NCI-H460 (cell line): ENCODE measurements around a stretch of chr9.

GRCh38 chr9:129403004-129403203, 218.0 kb downstream of the C9orf50 start:
RAMPAGE:
- cytosol, long total RNA: no peak
- long total RNA: no peak
- nucleus, long total RNA: no peak

GRCh38 chr9:129414315-129415502, 206.2 kb downstream of the C9orf50 start:
RAMPAGE:
- cytosol, long total RNA: no peak
- long total RNA: no peak
- nucleus, long total RNA: no peak

GRCh38 chr9:129416076-129416681, 204.7 kb downstream of the C9orf50 start:
RAMPAGE:
- cytosol, long total RNA: no peak
- long total RNA: no peak
- nucleus, long total RNA: no peak

DNA sequence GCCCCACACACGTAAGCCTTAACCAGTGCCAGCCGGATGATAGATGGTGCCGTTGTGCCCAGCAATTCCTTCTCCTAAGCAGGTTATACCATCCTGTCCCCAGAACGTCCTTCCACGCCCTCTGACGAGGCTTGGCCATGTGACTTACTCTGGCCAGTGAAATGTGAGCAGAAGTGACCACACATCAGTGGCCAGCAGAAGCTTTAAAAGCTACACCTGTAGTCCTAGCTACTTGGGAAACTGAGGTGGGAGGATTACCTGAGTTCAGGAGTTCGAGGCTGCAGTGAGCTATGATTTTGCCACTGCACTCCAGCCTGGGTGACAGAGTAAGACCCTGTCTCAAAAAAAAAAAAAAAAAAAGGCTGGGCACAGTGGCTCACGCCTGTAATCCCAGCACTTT, 178.9 kb downstream of the C9orf50 start:
RAMPAGE:
- cytosol, long total RNA: no peak
- long total RNA: no peak
- nucleus, long total RNA: no peak

DNA sequence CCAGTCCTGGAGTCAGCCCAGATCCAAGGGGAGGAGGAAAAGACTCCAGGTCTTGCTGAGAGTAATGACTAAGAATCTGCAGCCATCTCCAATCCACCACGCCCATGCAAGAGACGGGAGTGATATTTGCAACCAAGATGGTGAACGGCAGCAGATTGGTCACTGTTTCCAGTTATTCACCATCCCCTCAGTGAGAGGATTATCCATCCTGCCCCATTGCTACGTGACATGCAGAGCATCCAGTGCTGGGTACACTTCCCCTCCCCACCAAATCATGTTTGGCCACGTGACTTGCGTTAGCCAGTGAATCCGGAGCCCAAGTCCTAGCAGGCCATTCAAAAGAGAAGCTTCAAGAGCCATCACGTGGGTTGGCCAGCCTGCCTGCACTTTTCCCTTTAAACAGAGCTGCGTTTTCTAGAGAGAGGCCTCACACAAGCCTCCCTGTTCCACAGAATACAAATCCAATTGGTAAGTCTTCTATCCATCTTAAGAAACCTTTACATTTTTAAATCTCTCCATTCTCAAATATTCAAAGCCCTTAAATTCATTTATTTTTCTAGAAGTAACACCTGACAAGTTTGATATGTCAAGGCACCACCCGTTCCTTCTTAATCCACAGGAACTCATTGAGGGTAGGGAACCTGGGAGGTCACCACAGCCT, 173.7 kb downstream of the C9orf50 start:
RAMPAGE:
- cytosol, long total RNA: no peak
- long total RNA: no peak
- nucleus, long total RNA: no peak

GRCh38 chr9:129496058-129496325, 124.9 kb downstream of the C9orf50 start:
RAMPAGE:
- cytosol, long total RNA: no peak
- long total RNA: no peak
- nucleus, long total RNA: no peak

DNA sequence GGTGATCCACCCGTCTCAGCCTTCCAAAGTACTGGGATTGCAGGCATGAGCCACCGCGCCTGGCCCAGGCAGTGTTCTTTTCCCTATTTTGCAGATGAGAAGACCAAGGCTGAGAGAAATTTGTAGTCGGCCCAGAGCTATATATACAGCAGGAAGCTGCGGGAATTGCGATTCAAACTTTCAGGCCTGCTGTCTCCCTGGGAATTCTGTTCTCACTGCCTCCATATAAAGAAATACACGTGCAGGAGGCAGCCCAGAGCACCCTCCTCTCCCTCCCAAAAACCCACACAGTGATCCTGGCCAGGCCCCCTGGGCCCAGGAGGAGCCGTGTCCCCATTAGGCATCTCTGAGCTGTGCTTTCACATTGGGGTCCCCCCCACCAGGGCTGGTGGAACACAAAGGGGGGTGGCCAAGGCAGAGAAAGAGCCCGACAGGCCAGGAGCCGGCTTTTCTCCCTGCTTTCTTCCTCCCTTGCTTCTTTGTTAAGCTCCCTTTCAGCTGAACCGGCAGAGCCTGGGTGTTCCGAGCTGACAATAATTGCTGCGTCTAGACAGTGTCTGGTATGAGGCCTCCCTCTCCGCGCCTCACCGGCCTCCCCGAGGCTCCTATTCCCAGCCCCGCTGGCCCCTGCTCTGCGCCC, 120.8 kb downstream of the C9orf50 start:
RAMPAGE:
- cytosol, long total RNA: no peak
- long total RNA: no peak
- nucleus, long total RNA: no peak

RAMPAGE:
- cytosol, long total RNA: no peak
- long total RNA: no peak
- nucleus, long total RNA: no peak
Observed at GRCh38 chr9:129549574-129550804, 70.9 kb downstream of the C9orf50 start.

DNA sequence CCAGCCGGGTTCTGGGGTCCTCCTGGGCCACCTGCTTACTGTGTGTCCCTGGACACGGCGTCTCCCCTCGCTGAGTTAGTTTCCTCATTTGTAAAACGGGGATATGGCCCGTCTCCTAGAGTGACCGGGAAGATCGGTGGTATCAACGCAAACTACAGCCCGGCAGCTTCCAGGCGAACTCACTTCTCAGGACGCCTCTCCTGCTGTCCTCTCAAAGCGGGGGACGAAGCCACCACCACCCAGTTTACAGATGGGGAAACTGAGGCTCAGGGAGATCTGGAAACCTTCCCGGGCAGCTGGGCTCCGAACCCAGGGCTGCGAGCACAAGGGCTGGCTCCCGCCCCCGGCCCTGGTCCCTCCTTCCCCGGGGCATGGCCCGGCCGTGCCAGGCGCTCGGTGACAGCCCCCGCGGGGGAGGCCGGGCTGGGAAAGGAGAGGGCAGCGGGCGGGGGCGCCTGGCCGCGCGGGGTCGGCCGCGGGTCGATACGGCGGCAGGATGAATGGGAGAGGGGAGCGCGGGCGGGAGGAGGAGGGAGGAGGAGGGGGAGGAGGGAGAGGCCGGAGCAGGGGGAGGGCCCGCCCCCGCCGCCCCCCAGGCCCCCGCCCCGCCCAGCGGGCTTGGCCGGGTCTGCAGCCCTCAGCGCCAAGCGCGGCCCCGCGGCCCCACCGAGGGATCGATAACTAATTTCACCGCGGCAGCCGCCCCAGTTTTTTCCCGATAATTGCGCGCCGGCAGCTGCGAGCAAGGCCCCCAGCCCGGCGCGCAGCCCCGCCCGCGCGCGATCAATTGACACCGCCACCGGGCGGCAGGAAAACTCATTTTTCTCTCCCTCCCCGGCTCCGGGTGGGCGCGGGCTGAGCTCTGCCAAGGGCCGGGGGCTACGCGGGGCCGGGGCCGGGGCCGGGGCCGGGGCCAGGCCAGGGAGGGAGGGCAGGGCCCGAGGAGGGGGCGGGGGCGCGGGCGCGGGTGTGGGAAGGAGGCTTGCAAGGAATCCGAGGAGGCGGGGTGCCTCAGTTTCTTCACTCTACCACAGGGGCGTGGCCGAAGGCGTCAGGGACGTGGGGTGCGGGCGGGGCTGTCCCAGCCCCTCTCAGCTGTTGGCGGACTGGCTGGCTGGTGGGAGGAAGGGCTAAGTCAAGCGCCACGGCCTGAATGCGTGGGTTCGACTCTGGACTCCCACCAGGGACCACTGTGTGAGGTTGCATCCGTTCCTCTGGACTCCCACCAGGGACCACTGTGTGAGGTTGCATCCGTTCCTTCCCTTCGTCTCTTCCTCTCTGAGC, 52.1 kb downstream of the C9orf50 start:
RAMPAGE:
- cytosol, long total RNA: no peak
- long total RNA: no peak
- nucleus, long total RNA: start-site peak on the minus strand centred at position 328 of the sequence, 46 bp wide, 15 and 11 reads in 2 replicates

DNA sequence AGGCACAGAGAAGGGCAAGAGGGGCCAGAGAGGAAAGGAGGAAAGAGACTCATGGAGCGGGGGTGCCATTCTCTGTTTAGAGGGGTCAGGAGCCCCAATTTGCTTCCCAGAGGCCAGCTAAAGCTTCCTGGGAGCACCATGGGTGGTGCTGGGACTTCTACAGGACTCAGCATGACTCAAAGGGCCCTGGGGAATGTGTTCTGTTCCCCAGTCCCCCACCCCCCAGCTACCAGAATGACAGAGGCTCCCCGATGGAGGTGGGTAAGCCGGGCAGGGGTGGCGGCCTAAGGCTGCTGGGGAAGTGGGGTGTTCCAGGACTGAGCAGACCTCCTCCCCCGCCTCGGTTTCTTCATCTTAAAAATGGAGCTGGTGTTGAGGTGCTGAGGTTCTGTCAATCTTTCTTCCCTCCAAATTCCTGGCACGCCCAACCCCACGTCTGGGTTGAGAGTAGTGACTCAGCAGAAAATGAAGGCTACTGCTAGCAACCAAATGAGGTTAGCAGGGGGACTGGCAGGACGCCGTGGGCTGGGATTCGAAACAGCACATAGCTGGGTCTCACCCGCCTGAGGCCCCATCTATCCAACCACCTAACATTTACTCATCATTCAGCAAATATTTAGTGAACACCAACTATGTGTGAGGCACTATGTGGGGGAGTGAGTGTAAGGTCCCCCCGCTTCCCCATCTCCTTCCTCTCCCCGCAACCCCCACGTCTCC, 50.4 kb downstream of the C9orf50 start:
RAMPAGE:
- cytosol, long total RNA: no peak
- long total RNA: no peak
- nucleus, long total RNA: no peak

GRCh38 chr9:129575764-129576213, 45.1 kb downstream of the C9orf50 start:
RAMPAGE:
- cytosol, long total RNA: no peak
- long total RNA: no peak
- nucleus, long total RNA: no peak

DNA sequence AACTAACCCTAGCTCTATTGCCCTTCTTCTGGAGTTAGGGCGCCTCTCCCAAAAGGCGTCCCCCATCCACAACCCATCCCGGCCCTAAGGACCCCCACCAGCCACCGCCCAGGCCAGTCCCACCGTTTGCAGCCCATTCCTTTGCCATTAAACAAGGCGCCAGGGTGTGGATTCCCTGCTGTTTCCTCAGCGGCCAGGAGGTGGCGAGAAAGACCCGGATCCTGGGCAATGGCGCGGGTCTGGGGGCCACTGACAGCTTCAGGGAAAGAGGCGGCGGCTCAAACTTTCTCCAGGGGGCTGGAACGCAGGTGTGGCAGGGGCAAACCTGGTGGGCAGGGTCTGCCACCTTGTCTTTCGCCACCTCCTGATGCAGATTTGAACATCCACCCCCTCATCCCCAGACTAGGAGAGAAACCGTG, 9.8 kb downstream of the C9orf50 start:
RAMPAGE:
- cytosol, long total RNA: no peak
- long total RNA: no peak
- nucleus, long total RNA: no peak

DNA sequence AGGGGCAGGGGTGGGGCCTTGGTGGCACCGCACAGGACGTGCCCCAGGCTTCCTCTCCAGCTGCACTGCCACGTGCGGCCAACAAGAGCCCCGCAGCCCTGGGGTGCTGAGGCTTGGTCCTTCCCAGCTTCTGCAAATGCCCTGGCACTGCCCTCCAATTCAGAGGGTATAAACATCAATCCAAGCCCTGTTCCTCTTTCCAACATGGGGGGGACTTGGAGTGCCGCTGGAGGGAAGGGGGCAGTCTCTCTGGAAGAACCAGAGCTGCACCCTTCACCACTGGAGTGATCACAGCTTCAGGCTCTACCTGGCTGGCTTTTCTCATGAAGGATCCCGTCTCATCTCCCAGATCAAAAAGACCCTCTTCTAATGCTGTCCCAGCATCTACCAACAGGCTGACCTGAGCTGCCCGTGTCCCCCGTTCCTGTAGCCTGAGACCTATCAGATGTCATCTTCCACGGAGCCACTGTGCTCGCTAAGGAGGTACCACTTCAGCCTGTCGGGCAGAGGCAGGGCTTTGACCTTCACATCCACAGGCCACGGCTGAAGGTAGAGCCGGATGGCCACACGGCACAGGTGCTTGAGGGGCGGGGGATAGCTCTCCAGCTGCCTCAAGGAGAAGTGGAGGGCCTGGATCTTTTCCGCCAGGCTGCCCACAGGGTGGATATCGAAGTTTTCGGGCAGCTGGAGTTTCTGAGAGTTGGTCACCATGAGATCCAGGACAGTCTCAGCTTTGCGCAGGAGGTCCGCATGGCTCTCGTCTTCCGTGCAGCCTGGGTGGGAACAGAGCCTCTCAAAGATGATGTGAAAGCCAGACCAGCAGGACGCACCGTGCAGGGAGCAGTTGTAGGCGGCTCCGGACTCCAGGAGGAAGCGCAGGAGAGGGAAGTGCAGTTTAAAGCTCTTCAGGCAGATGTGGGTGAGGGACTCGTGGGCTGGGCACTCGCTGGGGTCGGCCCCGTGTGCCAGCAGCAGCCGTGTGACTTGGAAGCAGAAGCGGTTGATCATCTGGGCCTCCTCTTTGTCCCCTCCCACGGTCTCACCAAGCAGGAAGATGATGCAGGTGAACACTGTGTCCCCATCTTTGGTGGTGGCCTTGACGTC, 4.2 kb downstream of the ASB6 start:
RAMPAGE:
- cytosol, long total RNA: no peak
- long total RNA: no peak
- nucleus, long total RNA: no peak

GRCh38 chr9:129665930-129666526, 581 bp downstream of the PRRX2 start:
RAMPAGE:
- cytosol, long total RNA: no peak
- long total RNA: no peak
- nucleus, long total RNA: no peak

DNA sequence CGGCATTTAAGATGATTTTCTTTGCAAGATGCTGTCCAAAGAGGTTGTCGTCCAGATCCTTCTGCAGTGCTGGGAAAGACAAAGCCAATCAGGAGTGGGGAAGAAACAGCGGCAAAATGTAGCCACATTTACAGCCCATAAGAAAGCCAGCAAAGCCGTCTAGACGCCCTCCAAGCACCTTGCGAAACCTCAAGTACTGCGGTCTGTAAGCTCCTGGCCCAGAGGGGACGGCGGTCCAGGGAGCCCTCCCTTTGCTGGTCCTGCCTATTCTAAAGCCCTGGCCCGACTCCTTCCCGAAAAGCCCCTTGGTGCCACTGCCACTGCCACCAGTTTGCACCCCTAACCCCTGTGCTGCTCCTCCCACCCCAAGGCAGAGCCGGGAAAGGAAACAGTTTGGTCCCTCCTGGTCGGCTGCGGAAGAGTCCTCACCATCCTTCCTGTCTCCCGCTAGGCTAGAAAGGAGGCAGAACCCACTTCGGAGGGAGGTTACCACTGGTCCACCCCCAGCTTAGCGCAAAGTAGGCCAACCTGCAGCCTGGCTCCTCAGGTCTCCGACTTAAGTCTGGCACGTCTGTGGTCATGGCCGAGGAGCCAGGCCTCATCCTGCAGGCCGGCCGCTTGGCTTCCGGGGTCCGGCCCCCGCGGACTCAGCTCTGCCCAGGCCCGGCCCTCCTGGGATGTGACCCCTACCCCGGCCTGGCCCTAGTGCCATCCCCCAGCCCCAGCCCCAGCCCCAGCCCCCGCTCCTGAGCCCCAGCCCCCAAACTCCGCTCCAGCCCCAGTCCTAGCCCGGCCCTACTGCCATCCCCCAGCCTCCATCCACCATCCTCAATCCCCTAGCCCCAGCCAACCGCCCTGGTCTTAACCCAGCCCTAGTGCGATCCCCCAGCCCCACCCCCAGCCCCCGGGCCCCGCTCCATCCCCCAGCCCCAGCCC, 890 bp downstream of the TOR1A start:
RAMPAGE:
- cytosol, long total RNA: no peak
- long total RNA: no peak
- nucleus, long total RNA: no peak

DNA sequence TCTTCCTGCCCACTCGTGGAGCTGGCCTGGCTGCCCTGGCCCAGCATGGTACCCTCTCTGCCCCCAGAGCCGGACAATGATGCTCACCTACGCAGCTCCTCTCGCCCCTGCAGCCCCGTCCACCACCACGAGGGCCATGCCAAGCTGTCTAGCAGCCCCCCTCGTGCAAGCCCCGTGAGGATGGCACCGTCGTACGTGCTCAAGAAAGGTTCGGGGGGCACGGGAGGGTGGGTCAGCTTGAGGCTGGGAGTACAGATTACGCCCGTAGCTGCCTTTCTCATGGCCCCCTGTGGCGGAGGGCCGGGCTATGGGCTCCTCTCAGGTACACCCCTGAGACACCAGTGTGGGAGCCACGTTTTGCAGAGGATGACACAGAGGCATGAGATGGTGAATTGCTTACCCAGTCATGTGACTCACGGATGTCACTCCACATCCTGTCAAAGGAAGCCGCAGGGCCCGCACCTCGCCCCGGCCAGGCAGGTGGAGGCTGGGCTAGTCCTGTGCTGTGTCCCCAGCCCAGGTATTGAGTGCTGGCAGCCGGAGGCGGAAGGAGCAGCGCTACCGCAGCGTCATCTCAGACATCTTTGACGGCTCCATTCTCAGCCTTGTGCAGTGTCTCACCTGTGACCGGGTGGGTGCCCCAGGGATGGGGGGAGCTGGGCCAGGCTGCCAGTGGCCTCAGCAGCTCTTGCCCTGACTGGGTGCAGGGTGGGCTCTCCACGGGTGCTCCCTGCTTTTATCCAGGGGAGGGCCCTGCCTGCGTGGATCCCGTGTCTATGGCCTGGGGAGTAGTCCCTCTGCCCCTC, 33.7 kb downstream of the USP20 start:
RAMPAGE:
- cytosol, long total RNA: no peak
- long total RNA: no peak
- nucleus, long total RNA: no peak

DNA sequence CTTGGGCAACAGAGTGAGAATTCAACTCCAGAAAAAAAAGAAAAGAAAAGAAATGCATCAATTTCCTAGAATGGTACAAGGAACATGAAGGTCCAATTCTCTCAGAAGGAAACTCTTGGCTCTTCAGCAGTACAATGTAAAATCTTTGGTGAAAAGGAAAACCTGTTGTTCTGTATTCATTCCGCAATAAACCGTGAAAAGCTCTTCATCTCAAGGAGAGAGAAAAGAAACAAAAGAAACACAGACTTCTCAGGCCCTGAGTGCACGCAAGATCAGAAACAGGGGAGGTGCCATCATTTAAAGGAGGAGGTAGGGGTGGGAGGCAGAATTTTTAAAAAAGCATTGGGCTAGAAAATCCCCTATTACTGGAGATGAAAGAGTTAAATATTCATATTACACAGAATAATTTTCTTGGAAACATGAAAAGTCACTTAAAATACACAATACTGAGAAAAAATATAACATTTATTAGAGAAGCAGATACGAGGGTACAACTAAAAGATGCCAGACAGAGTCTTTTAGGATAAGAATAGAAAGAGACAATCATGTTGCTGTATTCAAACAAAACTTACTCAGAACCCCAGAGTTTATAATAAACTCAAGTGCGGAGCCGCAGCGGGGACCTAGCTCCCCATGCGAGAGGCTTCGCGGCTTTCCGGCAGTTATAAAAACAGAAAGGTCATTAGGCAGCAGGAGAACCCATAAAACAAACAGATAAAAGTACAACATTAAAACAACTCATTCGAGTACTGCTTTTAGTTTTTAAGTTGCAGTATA, 56.4 kb downstream of the USP20 start:
RAMPAGE:
- cytosol, long total RNA: no peak
- long total RNA: no peak
- nucleus, long total RNA: no peak

DNA sequence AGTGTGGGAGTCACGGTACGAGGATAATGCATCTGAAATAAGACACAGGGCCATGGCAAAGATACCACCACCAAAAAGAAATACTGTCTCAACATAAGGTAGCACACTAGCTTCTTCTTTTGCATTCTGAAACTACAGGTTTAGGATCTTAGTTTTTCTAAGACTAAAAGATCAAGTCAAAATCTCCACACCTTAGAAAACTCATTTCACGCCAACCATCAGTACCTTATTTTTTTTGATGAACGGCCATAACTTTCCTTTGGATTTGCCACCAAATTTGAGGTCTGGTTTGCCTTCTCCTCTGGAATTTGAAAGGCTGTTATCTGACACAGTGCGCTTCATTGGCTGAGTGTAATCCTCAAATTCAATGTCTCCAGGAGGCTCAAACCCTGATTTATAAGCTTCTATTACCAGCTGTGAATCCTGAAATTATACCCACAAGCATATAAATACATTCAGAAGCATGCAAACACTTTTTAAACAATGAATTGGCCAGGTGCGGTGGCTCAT, 89.5 kb downstream of the USP20 start:
RAMPAGE:
- cytosol, long total RNA: no peak
- long total RNA: no peak
- nucleus, long total RNA: no peak

GRCh38 chr9:129930521-129931243, 95.4 kb downstream of the USP20 start:
RAMPAGE:
- cytosol, long total RNA: no peak
- long total RNA: no peak
- nucleus, long total RNA: no peak

DNA sequence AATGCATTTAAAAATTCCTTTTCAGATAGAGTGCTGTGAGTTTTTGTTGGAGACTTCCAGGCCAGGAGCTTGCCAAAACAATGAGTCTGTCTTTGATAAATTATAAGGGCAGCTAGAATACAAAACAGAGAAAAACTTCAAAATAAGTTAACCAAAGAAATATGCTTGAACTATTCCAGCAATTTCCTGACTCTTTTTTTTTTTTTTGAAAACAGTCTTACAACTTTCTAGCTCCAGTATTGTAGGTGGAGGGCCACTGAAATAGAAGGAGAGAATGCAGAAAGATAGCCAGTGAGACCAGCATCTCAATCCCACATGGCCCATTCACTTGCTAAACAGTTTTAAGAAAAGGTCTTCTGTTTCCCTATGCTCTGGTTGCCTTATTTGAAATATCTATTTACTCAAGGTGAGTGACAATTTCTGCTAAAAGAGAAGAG, 103.1 kb downstream of the USP20 start:
RAMPAGE:
- cytosol, long total RNA: no peak
- long total RNA: no peak
- nucleus, long total RNA: no peak